Karpas-422 (cell line): ENCODE data around the genes REPS1 and TXLNB.

GRCh38 chr6:138987426-138988597 lies at the start of gene REPS1:
REPS1 (minus strand) TSS chr6:138988253.
- PRO-cap = bidirectional peak, plus-strand start at chr6:138988460, minus-strand start at chr6:138988253
- RAMPAGE, long total RNA = no peak

DNA sequence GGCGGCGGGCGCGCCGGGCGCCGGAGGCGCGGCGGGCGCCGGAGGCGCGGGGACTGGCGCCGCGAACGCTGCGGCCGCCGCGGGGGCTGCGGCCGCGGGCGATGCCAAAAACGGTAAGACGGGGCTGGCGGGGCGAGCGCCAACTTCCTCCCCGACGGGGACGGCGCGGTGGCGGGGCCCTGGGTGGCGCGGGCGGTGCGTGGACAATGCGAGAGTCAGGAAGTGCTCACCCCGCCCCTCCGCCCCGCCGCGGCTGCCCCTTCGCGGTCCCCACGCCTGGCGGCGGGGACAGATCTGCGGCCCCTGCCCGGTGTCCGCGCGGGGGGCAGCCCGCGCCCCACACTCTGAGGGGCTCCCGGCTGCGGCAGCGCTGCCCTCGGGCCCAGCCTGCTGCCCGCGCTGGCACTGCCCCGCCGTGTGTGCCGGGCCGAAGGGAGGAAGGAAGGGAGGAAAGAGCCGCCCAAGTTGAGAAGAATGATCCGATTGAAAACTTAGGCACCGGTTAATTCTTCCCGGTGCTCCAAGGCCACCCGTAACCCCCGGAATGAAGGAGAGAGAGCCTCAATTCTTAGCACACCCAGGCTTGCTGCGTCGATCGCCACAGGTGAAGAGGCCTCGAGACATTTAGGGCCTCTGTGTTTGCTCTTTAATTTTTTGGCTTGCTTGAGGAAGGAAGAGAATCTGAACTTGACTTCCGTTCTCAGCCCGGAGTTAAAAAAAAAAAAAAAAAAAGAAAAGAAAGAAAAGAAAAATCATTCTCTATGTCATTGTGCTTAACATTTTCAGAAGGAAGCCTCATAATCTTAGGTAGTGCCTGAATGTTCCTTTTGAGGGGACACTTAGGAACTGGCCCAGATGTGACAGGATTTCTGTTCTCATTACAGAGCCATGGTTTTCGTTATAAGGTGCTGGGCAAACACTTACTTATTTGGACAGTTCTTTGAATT lies 948 bp downstream of the HECA start:
- PRO-cap = no peak
- RAMPAGE, long total RNA = no peak

DNA sequence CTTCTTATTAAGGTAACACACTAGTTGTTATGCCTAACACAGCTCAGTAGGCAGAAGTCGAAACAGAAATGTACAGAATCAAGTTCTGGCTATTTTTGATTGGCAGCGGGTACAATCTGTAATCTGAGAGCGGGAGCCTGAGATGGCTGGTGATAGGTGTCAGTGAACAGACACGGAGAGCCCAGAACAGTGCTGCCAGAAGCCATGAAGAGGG lies 11.5 kb downstream of the HECA start:
- PRO-cap = no peak
- RAMPAGE, long total RNA = no peak

GRCh38 chr6:139159975-139160174 lies 25.0 kb downstream of the HECA start:
- PRO-cap = no peak
- RAMPAGE, long total RNA = no peak

DNA sequence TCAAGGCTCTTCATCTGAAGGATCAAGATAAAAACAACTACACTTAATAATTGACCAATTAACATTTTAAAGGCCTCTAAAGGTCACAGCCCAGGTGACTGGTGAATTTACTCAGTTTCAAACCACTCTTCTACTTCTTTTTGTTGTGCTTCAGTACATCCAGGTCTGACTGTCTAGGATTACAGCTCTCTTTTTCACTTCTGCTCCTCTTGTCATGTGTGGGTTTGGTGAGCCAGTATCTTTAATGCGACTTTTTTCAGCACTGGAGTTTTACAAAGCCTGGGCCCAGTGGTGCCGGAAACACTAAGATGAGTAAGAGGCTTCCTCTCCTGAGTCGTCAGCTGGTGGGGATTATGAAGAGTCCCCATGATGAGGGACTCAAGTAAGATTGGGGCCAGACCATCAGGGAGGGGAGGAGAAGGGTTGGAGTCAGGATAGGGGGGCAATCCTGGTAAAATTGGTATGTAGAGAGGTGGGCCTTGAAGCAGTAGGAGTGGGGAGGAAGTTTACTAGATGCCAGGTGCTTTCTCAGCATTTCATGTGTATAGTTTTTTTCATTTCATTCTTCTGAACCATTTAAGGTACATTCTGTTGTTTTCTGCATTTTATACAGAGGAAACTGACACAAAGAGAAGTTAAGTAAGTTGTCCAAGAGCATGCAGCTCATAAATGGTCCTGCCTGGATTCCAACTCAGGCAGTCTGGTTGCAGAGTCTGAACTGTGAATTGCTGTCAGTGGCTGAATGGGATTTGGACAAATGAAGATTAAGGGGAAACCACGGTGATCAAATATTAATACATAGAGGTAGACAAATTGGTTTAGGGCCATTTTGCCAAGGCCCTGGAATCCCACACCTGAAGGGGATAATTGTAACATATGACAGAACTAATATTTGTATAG lies 27.2 kb downstream of the HECA start:
- PRO-cap = no peak
- RAMPAGE, long total RNA = no peak

- PRO-cap = no peak
- RAMPAGE, long total RNA = no peak
These were observed 37.9 kb downstream of the HECA start for GRCh38 chr6:139172657-139173206.

GRCh38 chr6:139291536-139292596 lies at the start of gene TXLNB:
TXLNB (minus strand) TSS chr6:139291998.
- PRO-cap = no peak
- RAMPAGE, long total RNA = start-site peak on the minus strand at chr6:139291948-139292034, 8 and 15 reads in 2 replicates

GRCh38 chr6:139349299-139349859 lies 25.1 kb downstream of the CITED2 start:
- PRO-cap = no peak
- RAMPAGE, long total RNA = no peak

- PRO-cap = no peak
- RAMPAGE, long total RNA = no peak
These were observed 105.8 kb upstream of the CITED2 start for GRCh38 chr6:139480107-139480787.

GRCh38 chr6:139536659-139537704 lies 162.5 kb upstream of the CITED2 start:
- PRO-cap = no peak
- RAMPAGE, long total RNA = no peak

- PRO-cap = no peak
- RAMPAGE, long total RNA = no peak
These were observed 369.1 kb upstream of the CITED2 start for GRCh38 chr6:139743569-139744001.

GRCh38 chr6:139748564-139749202 lies 374.2 kb upstream of the CITED2 start:
- PRO-cap = no peak
- RAMPAGE, long total RNA = no peak

DNA sequence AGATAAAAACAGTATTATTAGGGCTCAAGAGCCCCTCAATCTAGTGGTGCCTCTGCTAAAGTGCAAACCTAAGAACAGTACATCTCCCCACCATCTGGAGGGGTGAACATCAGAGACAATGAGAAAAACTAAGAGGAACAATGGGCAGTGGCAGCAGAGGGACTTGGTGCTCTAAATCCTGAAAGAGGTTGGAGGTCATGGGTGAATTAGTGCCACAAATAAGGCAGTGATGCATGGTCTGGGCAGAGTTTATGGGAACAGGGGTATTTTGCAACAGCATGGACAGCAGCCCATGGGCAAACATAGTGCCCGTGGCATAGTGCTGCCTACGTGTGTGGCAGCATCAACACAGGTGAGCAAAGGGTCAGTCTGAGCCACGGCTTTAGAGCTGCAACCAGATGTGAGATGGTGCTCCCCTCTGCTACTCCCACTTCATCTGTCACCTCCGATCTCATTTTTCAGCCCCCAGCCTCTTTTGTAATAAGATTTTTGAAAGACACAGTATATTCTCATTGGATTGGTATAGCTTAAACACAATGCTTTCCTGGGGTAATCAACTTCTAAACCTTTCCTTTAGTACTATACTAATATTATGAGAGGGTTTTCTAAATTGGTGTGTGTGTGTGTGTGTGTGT lies 459.2 kb upstream of the CITED2 start:
- PRO-cap = no peak
- RAMPAGE, long total RNA = no peak

- PRO-cap = no peak
- RAMPAGE, long total RNA = no peak
These were observed 687.7 kb upstream of the CITED2 start for GRCh38 chr6:140062201-140062556.

DNA sequence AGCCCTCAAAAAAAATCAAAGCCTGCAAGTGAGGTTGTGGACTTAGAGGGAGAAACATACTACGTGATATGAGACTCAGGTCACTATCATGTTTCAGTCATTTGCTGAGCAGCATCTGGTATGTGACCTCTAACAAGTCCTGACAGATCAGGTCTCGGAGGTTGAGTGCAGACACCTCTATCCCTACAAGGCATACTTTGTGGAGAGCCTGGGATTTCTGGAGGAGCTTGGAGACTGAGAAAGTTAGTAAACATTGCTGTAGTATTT lies 1063.5 kb upstream of the CITED2 start:
- PRO-cap = no peak
- RAMPAGE, long total RNA = no peak

DNA sequence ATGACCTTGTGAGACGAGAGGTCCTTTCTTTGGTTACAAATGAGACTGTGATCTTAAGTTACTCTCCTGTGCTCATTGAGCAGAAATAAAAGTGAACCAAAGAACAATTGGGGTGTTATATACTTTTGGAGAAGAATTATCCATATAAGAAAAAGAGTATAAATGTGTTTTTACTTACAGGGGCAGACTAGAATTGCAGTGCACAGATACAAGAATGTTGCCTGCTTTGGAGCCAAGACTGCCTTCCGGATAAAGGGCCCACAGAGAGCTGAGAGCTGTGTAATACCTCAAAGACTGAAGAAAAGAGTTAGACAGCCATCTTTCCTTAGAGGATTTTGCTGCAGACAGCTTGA lies 1235.4 kb upstream of the CITED2 start:
- PRO-cap = no peak
- RAMPAGE, long total RNA = no peak

- PRO-cap = no peak
- RAMPAGE, long total RNA = no peak
These were observed 1153.1 kb upstream of the GJE1 start for GRCh38 chr6:140979445-140980216.

- PRO-cap = no peak
- RAMPAGE, long total RNA = no peak
These were observed 317.9 kb upstream of the GJE1 start for GRCh38 chr6:141814856-141815180.

DNA sequence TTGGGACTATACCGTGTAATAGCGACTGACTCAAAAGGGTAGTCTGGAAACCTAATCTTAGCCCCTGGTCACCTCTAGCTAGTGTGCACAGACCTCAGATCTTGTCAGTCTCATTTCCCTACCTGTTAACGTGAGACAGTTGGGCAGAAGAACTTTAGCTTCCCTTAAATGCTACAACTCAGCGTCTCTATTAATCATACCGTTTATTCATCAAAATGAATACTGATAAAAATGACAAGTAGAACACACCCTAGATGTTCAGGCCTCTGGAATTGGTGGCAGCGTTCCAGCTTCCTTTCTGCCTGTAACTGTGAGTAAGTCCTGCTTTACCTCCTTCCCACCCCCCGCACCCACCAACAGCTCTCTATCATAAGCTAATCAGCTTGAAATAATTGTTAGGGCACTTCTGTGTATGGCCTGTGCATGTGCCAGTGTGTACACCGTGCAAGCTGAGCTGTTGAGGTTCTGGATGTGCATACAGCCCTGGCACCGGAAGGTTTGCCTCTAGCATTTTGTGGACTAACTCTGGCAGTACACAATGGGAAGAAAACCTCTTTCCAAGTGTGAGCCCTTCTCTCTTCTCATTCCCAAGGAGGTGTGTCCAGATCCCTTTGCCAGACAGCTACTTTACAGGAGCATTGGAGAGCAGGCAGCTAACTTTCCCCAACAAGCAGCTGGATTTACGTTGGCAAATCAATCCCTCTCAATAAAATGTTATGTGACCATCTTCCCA lies 1.0 kb upstream of the ADGRG6 start:
- PRO-cap = no peak
- RAMPAGE, long total RNA = no peak

DNA sequence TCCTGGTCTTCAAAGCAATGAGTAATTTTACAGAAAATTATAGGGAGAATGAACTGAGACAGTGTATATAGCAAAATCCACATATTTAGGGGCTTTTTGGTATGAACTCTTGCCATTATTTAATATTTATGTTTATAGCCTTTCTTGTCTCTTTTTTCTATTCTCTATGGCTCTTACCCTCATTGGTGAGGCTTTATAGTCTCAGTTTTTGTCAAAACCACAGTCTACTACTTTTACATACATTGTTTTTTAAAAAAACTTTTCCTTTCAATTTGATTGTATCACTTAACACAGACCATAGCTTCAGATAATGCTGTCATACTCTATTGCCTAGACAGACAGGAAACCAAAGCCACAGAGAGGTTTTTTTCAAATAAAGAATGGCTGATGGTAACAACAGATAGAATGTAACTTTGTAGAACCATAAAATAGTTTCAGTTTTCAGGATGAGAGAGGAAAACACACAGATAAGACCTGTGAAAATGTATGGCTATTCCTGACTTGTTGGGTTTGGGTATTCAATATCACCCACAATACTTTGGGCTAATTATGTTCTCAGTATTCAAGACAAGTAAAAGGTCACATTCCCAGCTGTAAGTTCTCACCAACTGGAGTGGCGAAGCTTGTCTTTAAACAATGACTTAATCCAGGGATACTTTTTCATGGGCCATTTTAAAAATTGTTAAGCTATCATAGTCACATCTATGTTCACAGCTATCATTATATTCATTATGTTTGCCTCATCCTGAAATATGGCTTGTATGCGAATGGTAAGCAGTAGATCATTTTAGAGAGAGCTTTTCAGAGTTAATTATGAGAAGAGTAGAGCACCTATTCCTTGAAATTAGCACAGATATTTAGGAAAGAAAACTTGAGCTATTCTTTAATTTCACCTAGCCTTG lies 94.0 kb downstream of the ADGRG6 start:
- PRO-cap = no peak
- RAMPAGE, long total RNA = no peak